Heart right ventricle (tissue), 2 donors: Measurements from ENCODE around the genes TEX29 and F10.

DNA sequence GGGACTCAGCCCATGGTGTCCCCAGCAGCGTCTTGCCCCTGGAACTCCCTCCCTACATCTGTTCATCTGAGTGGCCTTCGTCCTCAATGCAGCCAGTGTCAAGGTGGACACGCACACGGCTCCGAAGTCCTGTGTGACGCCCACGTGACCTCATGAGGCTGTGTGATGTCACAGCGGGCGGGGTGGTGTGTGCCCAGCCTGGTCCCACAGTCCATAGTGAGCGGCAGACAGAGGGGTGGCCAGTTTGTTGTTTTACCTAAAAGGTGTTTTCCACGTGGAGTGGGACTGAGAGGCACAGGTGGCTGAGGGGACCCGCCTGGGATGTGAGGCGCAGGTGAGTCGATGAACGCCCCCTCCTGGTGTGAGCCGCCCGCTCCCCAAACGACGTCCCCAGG lies at the start of gene TEX29:
TSS of gene TEX29 (plus strand) at position 214 of the 395 bp plus-strand sequence.
- PRO-cap, 2 experiments = no peak in any of the 2 experiments

GRCh38 chr13:111656545-111656861 lies 336.1 kb downstream of the TEX29 start:
- PRO-cap, 2 experiments = no peak in any of the 2 experiments

GRCh38 chr13:112067748-112068342 lies 896 bp downstream of the SOX1 start:
- PRO-cap, 2 experiments = no peak in any of the 2 experiments

GRCh38 chr13:112225734-112226309 lies 150.3 kb upstream of the SPACA7 start:
- PRO-cap, 2 experiments = no peak in any of the 2 experiments

- PRO-cap, 2 experiments = no peak in any of the 2 experiments
Measured at GRCh38 chr13:112247917-112248875, 128.0 kb upstream of the SPACA7 start.

DNA sequence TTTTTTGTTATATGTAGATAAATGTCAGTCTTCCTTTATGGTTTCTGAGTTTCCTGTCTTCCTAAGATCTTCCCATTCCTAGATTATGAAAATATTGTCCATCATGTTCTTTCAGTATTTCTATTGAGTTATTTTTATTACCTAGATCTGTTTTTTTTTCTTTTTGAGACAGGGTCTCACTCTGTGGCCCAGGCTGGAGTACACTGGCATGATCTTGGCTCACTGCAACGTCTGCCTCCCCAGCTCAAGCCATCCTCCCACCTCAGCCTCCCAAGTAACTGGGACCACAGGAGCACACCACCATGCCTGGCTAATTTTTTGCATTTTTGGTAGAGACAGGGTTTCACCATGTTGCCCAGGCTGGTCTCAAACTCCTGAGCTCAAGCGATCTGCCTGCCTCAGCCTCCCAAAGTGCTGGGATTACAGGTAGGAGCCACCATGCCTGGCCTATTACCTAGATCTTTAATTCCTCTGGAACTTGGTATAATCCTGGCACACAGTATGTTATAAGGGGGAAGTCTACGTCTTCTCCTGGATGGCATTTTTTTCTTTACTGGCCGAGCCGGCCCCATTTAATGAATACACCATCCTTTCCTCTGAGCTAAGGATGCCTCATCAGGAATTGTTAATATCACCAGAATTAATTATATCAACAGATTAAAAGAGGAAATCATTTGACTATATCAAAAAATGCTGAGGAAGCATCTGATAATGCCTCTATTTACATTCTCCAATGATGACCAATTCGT lies 59.1 kb downstream of the TUBGCP3 start:
- PRO-cap, 2 experiments = no peak in any of the 2 experiments

GRCh38 chr13:112564871-112565261 lies 23.1 kb downstream of the TUBGCP3 start:
- PRO-cap, 2 experiments = no peak in any of the 2 experiments

DNA sequence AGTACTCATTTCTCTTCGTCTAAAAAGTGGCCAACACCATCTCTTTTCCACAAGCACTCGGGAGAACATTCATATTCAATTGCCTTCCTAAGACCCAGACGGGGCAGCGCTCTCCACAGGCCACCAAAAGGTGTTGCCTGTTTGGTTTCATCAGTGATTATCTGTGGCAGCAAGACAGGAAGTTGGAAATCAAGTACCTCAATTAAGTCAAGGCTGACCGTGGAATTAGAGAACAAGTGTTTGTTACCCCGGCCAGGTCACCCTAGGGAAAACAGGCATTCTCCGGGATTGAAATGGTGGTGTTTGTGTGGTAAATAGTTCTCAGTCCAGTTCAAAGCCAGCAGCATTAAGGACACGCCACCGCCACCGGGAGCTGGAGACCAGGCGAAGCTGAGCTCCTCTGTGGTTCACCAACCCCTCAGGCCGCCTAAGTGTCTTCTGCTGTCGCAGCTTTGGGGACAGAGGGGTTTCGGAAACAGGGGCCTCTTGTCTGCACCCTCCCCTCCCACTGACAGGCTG lies 824 bp upstream of the ATP11A start:
- PRO-cap, 2 experiments = peak in 1 of 2 experiments; most common plus-strand start position 317 of the sequence (in 1)

- PRO-cap, 2 experiments = peak in 2 of 2 experiments; most common plus-strand start chr13:112771710 (in 2)
Measured at GRCh38 chr13:112771436-112771955, 81.7 kb downstream of the ATP11A start.

DNA sequence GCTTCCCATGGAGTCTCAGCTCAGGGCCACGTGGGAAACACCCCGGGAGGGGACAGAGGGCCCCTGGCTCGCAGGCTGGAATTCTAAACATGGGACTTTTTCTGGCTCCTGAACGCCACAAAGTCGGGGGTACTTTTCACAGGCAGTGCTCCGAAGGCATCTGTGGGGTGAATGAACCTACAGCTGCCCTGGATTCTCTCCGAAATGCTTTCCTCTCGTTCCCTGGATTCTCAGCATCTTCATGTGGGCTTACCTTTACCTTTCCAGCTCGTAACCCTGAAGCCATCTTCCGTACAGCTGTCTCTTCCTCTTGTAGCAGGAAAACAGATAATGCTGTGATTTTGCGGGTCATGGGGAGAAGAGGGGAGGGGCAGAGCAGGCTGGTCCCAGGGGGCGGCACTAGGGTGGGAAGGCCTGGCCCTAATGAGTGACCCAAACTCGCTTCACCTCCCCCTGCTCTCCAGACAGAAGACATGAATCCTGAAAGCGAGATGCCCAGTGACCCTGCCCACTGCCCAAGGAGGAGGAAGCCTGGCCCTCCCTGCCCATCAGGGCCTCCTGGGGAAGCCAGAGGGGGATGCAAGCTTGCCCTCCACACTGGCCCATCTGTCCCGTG lies 81.0 kb upstream of the MCF2L start:
- PRO-cap, 2 experiments = no peak in any of the 2 experiments

DNA sequence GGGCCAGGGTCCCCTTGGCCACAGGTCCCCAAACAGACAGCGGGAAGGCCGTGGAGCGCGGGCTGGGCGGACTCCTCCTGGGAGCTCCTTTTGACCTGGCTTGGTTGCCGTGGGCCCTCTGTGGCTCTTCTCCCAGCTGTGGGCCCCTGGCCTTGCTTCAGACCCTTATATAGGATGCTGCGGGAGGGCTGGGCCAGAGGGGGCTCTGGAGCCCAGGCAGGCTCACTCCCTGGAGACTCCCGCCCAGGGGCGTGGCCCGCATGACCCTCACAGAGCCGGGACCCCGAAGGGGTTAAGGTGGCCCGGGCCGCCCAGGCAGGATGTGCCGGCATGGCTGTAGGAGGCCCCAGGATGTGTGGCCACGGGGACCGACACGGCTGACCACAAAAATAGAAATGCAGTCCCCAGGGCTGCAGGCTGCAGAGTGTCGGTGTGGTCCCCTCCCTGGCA lies 74.0 kb upstream of the MCF2L start:
- PRO-cap, 2 experiments = no peak in any of the 2 experiments

GRCh38 chr13:112931014-112932122 lies 37.6 kb upstream of the MCF2L start:
- PRO-cap, 2 experiments = no peak in any of the 2 experiments

GRCh38 chr13:112996655-112997156 lies 27.7 kb downstream of the MCF2L start:
- PRO-cap, 2 experiments = no peak in any of the 2 experiments

GRCh38 chr13:113045188-113046201 lies 60.1 kb upstream of the F7 start:
- PRO-cap, 2 experiments = no peak in any of the 2 experiments

DNA sequence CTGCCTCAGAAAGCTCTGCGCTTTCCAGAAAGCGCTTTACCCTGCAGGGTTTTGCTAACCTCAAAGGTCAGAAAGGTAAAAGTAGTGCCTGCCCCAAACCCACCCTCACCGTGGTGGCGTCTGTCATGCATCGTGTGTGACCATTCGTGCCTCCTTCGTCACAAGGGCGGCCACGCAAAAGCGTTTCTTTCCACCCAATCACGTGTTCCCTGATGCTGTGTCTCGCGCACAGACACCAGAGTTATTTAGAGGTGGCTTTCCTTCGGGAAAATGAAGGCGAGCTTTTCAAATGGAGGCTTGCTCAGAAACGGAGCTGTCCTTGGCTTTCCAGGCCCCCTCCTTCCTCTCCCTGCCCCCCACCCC lies 15.5 kb upstream of the F7 start:
- PRO-cap, 2 experiments = no peak in any of the 2 experiments

- PRO-cap, 2 experiments = peak in 2 of 2 experiments; most common plus-strand start chr13:113122810 (in 2); most common minus-strand start chr13:113122660 (in 2)
Measured at GRCh38 chr13:113122109-113122989, at the start of gene F10. Gene F10 (plus strand): TSS chr13:113122799.

DNA sequence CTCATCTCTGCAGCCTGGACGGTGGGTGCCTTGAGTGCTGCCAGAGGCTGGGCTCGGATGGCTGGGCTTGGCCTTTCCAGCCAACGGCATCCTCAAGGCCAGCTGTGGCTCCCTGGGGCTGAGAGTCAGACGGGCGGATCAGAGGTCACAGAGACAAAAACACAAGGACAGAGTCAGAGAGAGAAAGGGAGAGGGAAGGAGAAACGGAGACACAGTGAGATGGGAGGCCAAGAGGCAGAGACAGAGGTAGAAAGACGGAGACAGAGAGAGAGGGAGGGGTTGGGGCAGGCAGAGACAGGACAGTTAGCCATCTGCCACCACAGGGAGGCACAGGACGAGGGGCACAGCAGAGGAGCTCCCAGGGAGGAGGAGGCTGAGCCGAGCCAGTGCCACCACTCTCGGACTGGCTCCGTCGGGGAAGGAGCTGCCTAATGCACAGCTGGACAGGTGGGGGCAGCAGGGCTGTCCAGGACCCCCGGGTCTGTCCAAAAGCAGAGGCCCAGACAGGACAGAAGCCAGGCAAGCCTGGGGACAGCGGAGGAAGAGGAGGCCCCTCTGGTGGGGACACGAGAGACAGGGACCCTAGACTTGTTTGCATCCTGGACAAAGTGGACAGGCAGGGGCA lies 512 bp downstream of the F10 start:
- PRO-cap, 2 experiments = no peak in any of the 2 experiments

DNA sequence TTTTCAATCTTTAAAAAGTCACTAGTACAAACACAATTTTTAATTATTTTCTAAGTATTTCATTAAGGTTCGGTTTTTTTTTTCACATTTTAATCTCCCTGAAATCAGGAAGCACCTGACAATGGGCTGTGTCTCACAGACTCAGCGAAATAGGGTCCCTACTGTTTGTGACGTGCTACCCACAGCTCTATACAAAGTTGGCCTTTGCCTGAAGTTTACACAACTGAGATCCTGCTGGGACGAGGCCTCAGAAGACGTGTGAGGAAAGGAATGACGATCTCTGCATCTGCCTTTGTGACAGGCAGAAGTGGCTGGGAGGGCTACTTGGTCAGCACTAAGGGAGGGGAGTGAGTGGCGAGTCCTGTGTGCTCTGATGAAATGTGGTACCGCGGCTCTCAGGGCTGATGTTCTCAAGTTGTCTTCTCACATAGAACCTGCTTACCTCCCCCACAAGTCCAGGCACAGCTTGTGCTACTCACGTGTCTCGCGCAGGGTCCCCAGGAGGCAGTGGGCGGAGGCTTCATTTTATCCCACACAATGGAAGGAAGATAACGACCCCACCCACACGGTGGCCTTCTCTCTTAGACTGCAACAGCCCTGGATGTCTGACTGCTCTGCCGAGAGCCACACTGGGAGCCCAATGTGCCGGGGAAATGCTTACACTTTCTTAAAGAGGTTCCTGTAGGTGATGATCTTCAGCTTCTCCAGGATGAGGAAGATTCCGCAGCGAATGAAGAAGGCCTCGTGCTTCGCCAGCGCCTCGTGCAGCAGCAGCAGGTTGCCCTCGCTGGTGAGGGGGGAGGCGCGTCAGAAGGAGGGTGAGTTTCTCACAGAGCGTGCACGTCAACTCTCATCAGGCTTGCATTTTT lies 21.0 kb downstream of the PROZ start:
- PRO-cap, 2 experiments = peak in 2 of 2 experiments; most common plus-strand start position 584 of the sequence (in 1); most common minus-strand start position 412 of the sequence (in 1)

GRCh38 chr13:113188499-113189327 lies 19.8 kb downstream of the PCID2 start:
- PRO-cap, 2 experiments = no peak in any of the 2 experiments

DNA sequence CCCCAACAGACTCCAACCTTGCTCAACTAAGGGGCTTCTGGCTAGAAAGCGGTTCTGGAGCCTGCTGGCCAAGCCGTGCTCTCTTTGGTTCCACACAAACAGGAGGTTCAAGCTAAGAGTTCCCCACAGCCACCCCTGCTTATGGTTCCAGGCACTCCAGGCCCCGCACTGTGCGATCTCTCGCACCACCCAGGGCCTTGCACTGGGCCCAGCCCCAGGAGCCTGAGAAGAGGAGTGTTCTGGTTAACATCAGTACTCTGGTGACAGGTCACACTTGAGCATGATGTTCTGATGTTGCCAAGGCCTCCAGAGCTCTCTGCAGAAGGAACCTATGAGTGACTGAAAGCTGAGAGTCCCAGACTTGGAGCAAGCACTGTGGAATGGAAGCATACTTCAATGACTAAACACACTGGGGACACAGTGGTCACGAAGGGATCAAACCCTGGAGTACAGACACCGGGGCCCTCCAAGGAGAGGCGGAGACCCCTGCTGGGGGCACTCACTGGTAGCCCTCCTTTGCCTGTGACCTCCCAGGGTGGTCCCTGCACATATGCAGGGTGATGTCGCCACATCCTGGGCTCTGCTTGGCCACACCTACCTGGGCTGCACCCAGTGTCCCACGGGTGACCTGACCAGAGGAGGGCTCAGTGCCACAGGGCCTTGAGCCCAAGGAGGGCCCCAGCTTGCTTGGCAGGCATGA lies 4.3 kb downstream of the PCID2 start:
- PRO-cap, 2 experiments = peak in 1 of 2 experiments; most common plus-strand start position 420 of the sequence (in 1); most common minus-strand start position 172 of the sequence (in 1)